SK-N-DZ (cell line): ENCODE measurements around the gene SMIM28.

DNA sequence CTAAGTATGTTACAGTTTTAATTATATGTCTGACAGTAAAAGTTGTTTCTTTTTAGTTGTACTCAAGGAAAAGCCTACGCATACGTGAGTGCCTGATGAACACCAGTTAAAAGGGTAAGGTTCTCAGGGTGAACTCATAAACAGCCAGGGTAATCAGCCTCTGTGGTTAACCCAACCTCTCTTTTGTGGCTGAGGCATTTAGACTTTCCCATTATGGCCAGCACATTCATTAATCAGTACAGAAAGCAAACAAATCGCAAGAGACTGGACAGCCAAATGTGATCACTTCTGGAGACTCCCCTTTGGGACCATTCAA is 19.0 kb downstream of the IL20RA start:
RAMPAGE:
- cytosol, long total RNA, result no peak
- nucleus, long total RNA, result no peak

DNA sequence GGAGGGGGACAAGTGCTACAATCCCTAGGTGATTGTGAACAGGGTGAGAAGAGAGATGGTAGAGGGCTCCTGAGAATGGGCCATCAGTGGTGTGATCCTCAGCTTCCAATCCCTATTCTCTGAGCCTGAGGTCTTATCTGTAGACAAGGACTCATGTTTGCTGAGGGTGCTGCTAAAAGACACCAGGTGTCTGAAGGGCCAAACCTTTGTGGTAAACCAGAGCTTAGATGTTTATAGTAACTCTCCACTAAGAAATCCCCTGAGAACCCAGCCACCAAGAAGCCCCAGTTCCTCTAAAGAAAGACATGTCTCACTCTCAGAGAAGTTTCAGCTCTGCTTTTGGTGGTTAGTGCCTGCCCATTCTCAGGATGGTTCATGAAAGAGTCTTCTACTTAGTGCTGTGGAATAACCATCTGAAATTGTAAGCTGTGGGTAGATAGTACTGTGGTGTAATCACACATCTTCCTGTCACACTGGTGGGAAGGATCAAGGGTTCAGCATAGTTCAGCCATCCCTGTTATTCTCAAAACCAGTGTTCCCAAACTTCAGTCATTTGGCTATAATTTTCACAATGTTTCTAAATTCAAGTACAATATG is 58.3 kb upstream of the IL20RA start:
RAMPAGE:
- cytosol, long total RNA, result no peak
- nucleus, long total RNA, result no peak

DNA sequence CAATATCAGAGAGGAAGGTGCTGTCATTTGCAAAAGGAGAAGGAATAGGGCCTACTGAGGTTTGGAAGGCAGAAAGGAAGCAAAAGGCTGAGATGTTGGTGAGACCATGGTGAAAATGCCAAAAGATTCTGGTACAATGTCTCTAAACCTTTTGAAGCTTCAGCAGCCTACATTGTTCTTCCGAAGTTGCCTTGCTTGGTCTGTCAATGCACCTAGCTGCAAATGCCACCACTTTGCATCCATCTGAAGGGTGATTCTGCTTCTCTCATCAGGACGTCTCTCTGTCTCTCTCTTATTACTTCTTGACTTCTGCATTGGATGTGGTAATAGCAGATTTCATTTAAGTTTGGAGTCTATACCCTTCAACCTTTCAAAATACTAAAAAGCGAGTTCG is 62.5 kb downstream of the OLIG3 start:
RAMPAGE:
- cytosol, long total RNA, result no peak
- nucleus, long total RNA, result no peak

RAMPAGE:
- cytosol, long total RNA, result no peak
- nucleus, long total RNA, result no peak
Observed at GRCh38 chr6:137804272-137805176, 62.5 kb upstream of the TNFAIP3 start.

DNA sequence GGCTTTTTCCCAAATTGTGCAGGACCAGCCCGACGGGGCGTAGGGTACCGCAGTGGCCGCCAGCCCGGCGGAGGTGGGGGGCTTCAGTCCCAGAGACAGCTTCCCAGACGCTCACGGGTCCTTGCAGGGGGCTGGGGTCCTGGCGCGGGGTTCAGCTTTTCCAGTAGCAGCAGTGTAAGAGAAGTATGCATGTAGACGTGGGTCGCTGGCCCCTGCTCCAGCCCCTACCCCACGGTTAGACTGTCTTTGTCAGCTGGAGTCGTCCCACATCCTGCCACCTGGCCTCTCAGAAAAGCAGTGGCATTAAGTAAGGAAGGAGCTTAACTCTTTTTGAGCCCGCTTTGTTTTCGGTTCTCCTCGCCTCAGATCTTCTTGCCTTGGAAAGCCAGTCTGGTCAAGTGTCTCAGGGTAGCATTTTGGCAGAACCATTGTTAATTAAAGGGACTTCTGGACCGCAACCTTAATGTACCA is 911 bp downstream of the TNFAIP3 start:
RAMPAGE:
- cytosol, long total RNA, result no peak
- nucleus, long total RNA, result no peak

GRCh38 chr6:138377622-138378168 is at the start of gene SMIM28:
Gene SMIM28 (plus strand): TSS chr6:138377905.
RAMPAGE:
- cytosol, long total RNA, result start-site peak on the plus strand at chr6:138377935-138377985, 24 and 19 reads in 2 replicates
- nucleus, long total RNA, result no peak

DNA sequence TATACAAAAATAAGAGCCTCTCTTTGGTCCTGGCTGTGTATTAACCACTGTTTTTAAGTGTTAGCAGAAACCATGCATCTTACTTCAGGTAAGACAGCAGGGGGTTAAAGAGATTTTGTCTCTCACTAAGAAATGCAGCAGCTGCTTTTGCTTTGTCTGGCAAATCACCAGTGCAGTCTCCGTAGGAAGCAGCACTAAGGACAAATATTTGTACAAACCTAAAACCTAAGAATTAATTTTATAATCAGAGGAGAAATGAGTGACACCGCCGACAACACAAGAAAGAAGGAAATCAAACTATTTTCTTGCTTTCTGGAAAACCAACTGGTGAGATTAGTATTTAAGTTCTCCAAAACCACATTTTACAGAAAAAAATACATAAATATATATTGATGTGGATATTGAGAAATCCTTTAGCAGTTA is 837 bp downstream of the SMIM28 start:
RAMPAGE:
- cytosol, long total RNA, result no peak
- nucleus, long total RNA, result no peak

DNA sequence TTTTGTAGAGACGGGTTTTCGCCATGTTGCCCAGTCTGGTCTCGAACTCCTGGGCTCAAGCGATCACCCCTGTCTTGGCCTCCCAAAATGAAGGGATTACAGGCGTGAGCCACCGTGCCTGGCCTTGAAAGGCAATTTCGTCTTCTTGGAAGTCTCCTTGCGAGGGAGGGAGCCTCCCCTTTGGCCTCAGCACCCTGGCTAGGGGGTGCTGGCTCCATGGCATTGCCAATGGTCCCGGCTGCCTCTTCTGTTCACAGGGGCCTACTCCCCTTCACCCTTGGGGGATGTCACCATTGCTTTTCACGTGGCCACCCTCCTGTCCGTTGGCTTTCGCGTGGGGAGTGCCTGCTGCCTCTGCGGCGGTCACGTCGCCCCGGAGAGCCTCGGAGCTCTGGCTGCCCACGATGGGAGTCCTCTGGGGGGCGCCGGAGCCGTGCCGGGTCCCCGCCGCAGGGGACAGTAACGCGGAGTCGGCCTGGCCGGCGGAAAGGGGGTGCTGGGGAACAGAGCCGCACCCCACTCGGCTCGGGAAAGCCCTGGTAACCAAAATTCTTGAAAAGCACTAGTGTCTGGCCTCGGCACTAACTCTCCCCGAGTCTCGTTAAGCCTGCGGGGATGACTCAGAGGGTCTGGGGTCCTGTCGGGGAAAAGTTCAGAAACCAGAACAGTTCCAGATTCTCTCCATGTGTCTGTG is 716 bp upstream of the HEBP2 start:
RAMPAGE:
- cytosol, long total RNA, result no peak
- nucleus, long total RNA, result no peak

GRCh38 chr6:138432821-138433162 is 28.8 kb downstream of the HEBP2 start:
RAMPAGE:
- cytosol, long total RNA, result no peak
- nucleus, long total RNA, result no peak

GRCh38 chr6:138498536-138498994 is 729 bp downstream of the NHSL1 start:
RAMPAGE:
- cytosol, long total RNA, result no peak
- nucleus, long total RNA, result no peak

GRCh38 chr6:138500914-138501113 is 1.5 kb upstream of the NHSL1 start:
RAMPAGE:
- cytosol, long total RNA, result no peak
- nucleus, long total RNA, result no peak

GRCh38 chr6:138560075-138560930 is 61.0 kb upstream of the NHSL1 start:
RAMPAGE:
- cytosol, long total RNA, result no peak
- nucleus, long total RNA, result no peak

DNA sequence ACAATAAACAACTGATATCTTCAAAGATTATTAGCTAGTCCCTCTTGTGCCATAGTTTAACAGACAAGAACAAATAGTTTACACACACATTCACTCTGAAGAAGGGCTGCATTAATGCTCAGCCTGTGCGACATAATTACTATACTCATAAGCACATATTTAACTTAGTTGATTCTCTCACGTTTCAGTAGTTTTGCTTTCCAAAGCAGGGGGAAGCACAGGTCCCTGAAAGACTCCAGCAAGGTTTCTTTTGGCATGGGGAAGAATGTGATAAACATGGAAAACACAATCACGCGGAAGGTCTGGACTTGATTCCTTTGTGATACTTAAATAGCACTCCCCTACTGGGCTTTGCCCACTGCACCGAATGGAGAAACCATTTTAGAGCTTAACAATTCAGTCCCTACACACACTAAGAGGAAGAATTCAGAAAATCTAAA is 71.3 kb upstream of the NHSL1 start:
RAMPAGE:
- cytosol, long total RNA, result no peak
- nucleus, long total RNA, result no peak

DNA sequence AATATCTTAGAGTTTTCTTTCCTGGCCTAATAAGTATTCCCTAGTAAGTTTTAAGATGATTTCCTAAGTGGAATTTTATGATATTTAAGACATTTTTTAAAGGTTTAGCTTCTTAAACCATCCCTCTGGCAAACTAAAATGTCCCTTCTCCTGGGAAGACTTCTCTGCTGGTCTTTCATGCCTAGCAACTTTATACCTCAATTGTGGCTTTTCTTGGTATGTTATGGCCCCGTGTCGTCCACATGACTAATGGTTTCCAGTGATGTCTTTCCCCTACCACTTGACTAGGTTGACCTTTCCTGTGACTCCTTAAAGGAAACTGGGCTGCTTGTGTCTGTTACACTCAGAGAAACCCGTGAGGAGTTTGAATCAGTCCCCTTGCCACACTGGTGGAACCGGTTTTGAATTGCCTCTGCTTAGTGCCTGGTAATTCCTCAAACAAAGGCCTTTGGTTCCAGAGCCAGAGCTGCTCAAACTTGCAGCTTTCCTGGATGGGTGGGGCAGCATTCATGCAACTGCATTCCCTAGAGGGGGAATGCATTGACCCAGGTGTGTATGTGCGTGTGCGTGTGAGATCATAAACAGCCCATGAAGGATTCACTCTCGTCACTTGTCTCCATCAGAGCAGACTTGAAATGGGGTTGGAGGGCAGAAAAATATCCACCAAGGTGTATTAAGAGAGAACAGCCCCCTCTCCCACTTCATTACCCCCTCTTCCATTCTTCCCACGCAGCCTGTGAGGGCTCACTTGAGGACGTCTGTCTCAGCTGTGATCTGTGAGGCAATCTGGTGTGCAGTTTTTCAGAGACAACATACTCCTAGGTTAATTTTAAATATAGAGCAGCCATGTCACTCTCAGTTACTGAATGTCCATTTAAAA is 22.0 kb downstream of the ECT2L start:
RAMPAGE:
- cytosol, long total RNA, result no peak
- nucleus, long total RNA, result no peak

GRCh38 chr6:138971156-138971502 is 16.9 kb downstream of the REPS1 start:
RAMPAGE:
- cytosol, long total RNA, result no peak
- nucleus, long total RNA, result no peak

GRCh38 chr6:138989032-138989450 is 988 bp upstream of the REPS1 start:
RAMPAGE:
- cytosol, long total RNA, result no peak
- nucleus, long total RNA, result no peak

RAMPAGE:
- cytosol, long total RNA, result no peak
- nucleus, long total RNA, result no peak
Observed at GRCh38 chr6:139029833-139030280, 1.3 kb downstream of the ABRACL start.

GRCh38 chr6:139147671-139148192 is 12.9 kb downstream of the HECA start:
RAMPAGE:
- cytosol, long total RNA, result no peak
- nucleus, long total RNA, result no peak

DNA sequence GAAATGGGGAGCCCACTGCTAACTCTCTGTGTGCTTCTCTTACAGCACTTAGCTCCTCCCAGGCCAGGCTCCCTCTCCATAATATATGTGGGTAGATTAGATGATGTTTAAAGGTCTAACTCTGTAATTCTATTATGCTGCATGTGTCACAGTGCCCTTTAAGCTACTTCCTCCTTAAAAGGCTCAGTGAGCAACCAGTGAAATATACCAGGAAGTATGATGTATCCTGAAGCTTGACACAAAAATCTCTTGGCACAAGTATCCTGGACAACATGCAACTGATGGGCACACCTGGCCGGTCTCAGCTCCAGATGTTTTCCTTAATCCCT is 59.1 kb upstream of the CITED2 start:
RAMPAGE:
- cytosol, long total RNA, result no peak
- nucleus, long total RNA, result no peak

RAMPAGE:
- cytosol, long total RNA, result no peak
- nucleus, long total RNA, result no peak
Observed at GRCh38 chr6:139473131-139473766, 98.8 kb upstream of the CITED2 start.